HT-29 (cell line): ENCODE data around the genes ZNF428, ZNF155, ZNF225, ZNF235, ZNF112 and CEACAM20.

GRCh38 chr19:42507428-42507804 is 20.9 kb downstream of the CEACAM1 start:
- RAMPAGE, long total RNA, result no peak

DNA sequence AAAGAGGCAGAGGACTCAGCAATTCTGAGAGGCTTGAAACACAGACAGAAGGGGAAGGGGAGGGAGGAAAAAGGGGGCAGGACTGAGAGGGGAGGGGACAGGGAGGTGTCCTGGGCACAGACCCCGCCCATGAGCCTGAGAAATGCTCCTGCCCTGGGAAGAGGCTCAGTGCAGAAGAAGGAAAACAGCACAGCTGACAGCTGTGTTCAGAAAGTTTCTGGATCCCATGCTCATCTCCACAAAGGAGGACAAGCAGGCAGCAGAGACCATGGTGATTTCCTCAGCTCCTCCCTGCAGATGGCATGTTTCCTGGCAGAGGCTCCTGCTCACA is 59.2 kb upstream of the CEACAM8 start:
- RAMPAGE, long total RNA, result no peak

DNA sequence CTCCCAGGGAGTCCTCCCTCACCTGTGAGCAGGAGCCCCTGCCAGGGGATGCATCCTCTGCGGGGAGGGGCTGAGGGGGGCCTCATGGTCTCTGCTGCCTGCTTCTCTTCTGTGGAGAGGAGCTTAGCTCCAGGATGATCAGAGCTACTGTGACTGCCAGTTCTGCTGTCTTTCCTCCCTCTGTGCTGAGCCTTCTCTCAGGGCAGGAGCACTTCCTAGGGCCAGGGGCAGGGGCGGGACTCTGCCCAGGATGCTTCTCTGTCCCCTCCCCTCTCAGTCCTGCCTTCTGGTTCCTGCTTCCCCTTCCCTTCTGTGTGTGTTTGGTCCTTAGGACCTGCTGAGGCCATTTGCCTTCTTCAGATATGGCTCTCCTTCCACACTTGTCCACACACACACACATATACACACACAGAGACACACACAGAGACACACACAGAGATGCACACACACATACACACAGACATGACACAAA is 22.1 kb upstream of the CD177 start:
- RAMPAGE, long total RNA, result no peak

GRCh38 chr19:43576522-43577041 is 981 bp downstream of the PINLYP start:
- RAMPAGE, long total RNA, result no peak

DNA sequence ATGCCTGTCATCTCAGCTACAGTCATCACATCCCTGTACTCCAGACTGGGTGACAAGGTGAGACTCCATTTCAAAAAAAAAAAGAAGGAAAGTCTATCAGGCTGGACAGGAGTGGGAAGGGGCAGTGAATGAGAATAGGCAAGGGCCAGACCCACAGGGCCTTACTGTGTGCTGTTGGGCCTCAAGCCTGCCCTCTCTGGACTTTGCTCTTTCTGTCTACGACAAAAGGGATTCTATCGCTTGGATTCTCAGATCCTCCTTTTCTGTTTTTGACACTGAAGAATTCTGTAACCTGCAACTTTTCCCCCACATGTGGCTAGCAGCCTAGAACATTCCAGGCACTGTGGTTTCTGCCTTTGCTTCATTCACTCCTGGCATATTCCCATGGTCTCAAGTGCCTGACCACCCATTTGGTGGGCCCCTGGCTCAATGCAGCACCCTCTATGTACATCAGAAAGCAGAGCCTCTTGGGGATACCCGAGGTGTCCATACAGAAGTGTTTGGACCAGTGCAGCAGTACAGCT is 5.7 kb downstream of the IRGQ start:
- RAMPAGE, long total RNA, result no peak

GRCh38 chr19:43618644-43619766 is at the start of gene ZNF428:
ZNF428 (minus strand) TSS chr19:43619629.
- RAMPAGE, long total RNA, result start-site peak on the minus strand at chr19:43619587-43619612, 94 and 117 reads in 2 replicates

DNA sequence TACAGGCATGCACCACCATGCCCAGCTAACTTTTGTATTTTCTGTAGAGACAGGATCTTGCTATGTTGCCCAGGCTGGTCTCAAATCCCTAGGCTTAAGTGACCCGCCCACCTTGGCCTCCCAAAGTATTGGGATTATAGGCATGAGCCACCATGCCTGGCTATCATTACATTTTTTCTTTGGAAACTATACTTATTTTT is 10.7 kb upstream of the CADM4 start:
- RAMPAGE, long total RNA, result no peak

DNA sequence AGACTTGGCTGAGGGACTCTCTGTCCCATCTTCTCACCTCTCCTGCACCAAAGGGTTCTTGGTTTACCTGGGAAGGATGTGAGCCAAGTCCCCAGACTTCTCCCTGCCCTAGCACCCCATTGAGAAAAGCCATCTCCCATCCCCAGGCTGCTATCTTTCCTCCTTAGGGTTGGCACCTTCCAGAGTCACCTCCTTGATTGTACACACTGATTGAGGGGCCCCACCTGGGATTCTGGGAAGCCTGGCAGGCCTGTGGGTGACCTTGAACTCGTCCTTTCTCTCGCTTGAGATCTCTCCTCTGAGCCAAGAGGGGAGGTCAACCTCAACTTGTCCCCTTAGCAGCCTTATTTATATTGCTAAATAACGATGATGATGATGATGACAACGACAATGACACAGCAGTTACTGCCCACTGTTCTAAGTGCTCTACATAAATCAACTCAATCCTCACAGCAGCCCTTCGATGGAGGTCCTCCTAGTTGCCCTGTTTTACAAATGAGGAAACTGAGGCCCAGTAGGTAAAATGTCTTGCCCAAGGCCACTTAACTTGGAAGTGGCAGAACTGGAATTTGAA is 13.2 kb upstream of the PLAUR start:
- RAMPAGE, long total RNA, result no peak

DNA sequence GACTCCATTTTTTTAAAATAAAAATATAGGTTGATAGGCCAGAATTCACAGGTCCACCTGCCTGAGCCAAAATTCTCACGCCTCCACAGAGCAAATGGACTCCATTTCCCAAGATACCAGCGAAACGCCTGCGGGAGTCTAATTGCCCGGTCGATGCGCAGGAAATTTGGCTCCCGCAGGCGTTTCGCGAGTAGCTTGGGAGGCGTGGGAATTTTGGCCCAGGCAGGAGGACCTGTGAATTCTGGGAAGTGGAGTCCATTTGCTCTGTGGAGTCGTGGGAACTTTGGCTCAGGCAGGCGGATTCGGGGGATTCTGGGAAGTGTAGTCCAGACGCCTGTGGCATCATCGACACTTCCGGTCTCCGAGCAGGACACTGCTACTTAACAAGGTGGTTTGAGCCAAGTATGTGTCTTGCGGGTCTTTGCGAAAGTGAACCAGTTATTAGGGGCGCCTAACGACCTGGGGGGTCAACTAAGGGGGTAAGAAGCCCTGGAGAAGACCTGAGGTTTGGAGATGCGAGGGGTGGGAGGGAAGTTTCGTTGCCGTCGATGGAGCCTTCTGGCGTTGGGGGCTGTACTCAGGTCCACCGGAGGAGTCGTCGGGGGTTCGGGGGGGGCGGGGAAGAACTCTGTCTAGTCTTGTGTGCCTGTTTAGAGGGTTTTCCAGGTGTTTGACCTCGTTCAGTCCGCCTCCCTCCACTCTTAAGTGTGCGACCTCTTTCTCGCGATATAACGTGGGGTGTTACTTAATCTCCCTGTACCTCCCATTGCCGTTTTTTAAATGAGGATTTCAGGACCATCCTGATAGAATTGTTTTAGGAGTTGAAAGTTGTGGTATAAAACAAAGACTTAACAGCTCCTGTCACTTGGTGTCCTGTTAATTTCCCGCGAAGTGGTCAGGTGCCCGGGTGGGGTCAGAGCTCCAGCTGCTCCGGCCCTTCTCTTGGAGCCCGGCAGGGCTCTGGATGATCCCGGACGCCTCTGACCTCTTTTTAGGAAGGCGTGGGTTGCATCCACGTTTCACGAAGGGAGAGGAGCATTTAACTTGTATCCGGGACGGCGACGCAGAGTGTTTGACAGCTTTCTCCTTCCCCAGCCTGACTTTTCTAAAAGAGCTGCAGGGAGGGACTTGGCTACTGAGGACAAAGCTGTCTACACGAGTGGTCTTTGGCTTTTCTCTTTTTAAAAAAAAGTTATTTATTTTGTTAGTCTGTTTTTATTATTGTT is at the start of gene ZNF155:
TSS of gene ZNF155 (plus strand) at position 345 of the 1,226 bp plus-strand sequence.
- RAMPAGE, long total RNA, result no peak

DNA sequence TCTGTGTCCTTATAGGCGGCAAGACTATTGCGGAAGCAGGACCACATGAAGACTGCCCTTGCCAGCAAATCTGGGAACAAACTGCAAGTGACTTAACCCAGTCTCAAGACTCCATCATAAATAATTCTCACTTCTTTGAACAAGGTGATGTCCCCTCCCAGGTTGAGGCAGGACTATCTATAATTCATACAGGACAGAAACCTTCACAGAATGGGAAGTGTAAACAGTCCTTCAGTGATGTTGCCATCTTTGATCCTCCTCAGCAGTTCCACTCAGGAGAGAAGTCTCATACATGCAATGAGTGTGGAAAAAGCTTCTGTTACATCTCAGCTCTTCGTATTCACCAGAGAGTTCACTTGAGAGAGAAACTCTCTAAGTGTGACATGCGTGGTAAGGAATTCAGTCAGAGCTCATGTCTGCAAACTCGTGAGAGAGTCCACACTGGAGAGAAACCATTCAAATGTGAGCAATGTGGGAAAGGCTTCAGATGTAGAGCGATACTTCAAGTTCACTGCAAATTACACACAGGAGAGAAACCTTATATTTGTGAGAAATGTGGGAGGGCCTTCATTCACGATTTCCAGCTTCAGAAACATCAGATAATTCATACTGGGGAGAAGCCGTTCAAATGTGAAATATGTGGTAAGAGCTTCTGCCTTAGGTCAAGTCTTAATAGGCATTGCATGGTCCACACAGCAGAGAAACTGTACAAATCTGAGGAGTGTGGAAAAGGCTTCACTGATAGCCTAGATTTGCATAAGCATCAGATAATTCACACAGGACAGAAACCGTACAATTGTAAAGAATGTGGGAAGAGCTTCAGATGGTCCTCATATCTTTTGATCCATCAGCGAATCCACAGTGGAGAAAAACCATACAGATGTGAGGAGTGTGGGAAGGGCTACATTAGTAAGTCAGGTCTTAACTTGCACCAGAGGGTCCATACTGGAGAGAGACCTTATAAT is 7.8 kb downstream of the ZNF230 start:
- RAMPAGE, long total RNA, result no peak

DNA sequence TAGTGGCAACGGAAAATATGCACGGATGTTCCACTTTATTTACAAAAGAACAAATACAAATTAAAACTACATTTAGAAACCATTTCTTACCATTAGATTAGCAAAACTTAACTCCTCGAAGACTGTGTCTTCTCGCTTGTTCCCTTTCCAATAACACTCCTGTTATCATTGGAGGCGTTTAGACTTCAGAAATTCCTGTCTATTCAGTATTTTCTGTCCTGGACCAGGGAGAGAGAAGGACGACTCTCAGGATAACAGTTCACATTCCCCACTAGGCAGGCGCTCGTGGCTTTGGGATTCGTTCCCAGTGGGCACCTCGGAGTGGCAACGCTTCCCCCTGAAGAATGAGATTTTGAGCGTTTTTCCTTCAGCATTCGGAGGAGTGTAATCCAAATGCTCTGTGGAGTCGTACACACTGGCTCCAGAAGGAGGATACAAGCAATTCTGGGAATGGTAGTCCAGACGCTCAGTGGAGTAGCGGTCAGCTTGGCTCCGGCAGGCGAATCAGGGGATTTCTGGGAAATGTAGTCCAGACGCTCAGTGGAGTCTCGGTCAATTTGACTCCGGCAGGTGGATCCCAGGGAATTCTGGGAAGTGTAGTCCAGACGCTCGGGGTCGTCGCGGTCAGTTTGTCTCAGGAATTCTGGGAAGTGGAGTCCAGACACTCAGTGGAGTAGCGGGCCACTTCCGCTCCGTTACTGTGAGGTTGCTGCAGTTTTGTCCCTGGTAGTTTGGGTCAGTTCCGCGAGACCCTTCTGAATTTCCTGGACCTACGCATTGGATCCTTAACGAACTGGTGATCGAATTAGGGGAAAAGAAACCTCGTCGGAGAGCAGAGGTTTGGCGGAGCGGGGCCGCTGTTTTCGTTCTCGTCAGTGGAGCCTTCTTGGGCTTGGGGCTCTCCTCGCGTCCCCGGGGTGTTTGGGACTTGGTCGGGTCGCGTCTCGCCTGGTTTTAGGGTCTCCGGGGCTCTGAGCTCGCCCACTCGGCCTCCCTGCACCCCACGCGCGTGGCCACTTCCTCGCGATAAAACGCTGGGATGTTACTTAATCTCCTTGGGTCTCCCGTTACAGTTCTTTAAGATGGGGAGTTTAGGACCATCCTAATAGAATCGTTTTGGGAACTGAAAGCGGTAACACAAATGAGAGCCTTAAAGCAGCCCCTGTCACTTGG is at the start of gene ZNF225:
TSS of gene ZNF225 (plus strand) at position 668 of the 1,173 bp plus-strand sequence.
- RAMPAGE, long total RNA, result no peak

- RAMPAGE, long total RNA, result no peak
Measured at GRCh38 chr19:44176005-44176706, 11.3 kb downstream of the ZNF226 start.

- RAMPAGE, long total RNA, result no peak
Measured at GRCh38 chr19:44304638-44305352, at the start of gene ZNF235. ZNF235 (minus strand) TSS chr19:44305025.

- RAMPAGE, long total RNA, result no peak
Measured at GRCh38 chr19:44356340-44357278, at the start of gene ZNF112. ZNF112 (minus strand) TSS chr19:44356680.

DNA sequence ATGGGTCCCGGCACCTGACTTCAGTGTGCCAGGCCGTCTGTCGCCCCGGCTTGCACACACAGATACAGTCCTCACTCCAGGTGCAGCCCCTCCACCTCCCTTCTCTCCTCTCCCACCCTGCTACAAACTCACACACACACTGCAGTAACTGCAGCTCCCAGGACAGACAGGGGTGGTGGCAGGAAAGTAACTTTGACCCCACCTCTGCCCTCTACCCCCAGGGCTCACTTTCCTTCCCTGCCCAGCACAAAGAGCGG is at the start of gene CEACAM20:
TSS of gene CEACAM20 (minus strand) at position 168 of the 257 bp plus-strand sequence.
- RAMPAGE, long total RNA, result no peak

- RAMPAGE, long total RNA, result no peak
Measured at GRCh38 chr19:44596723-44597260, 16.6 kb upstream of the IGSF23 start.

- RAMPAGE, long total RNA, result no peak
Measured at GRCh38 chr19:44623001-44623436, 9.7 kb downstream of the IGSF23 start.

DNA sequence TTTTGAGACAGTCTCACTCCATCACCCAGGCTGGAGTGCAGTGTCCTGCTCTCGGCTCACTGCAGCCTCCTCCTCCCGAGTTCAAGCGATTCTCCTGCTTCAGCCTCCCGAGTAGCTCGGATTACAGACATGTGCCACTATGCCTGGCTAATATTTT is 900 bp downstream of the PVR start:
- RAMPAGE, long total RNA, result no peak

- RAMPAGE, long total RNA, result no peak
Measured at GRCh38 chr19:44658017-44658260, 13.3 kb upstream of the CEACAM19 start.

- RAMPAGE, long total RNA, result no peak
Measured at GRCh38 chr19:44725576-44726197, 22.8 kb upstream of the BCL3 start.